Anterior vena cava (tissue), 1 donor: ENCODE data around the gene WDR6.

- PRO-cap, result no peak
These were observed 456 bp downstream of the DHX30 start for GRCh38 chr3:47803207-47803981.

GRCh38 chr3:47844315-47844661 lies 41.4 kb downstream of the DHX30 start:
- PRO-cap, result no peak

- PRO-cap, result bidirectional peak, plus-strand start at chr3:48426713, minus-strand start at chr3:48426625
These were observed 3.5 kb downstream of the PLXNB1 start for GRCh38 chr3:48426201-48426907.

- PRO-cap, result bidirectional peak, plus-strand start at chr3:48429705, minus-strand start at chr3:48429344
These were observed 649 bp downstream of the PLXNB1 start for GRCh38 chr3:48429195-48429678.

DNA sequence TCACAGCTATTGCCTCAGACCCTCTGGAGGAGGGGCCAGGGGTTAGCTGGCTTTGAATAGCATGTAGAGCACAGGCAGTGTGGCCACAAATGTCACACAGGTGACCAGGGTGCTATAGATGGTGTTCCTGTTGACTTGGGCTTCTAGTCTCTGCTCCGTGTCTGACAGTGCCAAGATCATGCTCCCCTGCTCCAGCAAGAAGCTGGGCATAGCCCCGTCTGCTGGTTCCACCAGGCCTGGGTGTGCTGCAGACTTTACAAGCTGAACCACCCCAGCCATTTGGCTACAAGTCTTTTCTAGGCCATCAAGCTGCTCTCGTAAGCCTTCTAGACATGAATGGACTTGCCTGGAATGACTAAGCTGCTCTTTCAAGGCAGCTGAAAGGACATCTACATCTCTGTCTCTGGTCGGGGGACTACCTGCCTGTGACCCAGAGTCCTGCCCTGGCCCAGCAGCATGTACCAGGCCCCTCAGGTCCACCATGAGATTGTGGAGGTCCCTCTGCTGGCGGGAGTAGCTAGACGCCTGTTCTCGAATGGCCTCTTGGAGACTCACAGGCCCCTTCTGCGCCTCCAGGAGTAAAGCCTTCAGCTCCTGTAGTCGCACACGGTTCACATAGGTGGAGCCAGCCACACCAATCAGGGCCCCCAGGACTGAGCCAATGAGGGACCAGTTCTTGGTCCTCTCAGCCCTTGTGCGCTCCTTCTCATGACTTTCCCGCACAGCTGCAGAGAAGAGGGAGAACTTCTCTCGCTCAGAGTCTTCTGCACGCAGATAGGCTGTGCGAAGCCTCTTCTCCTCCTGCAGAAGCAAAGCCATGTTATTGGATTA lies 2.7 kb upstream of the PLXNB1 start:
- PRO-cap, result no peak

GRCh38 chr3:48470224-48470489 lies 4.1 kb downstream of the TREX1 start:
- PRO-cap, result no peak

GRCh38 chr3:48502516-48503006 lies 1.4 kb downstream of the SHISA5 start:
- PRO-cap, result no peak

DNA sequence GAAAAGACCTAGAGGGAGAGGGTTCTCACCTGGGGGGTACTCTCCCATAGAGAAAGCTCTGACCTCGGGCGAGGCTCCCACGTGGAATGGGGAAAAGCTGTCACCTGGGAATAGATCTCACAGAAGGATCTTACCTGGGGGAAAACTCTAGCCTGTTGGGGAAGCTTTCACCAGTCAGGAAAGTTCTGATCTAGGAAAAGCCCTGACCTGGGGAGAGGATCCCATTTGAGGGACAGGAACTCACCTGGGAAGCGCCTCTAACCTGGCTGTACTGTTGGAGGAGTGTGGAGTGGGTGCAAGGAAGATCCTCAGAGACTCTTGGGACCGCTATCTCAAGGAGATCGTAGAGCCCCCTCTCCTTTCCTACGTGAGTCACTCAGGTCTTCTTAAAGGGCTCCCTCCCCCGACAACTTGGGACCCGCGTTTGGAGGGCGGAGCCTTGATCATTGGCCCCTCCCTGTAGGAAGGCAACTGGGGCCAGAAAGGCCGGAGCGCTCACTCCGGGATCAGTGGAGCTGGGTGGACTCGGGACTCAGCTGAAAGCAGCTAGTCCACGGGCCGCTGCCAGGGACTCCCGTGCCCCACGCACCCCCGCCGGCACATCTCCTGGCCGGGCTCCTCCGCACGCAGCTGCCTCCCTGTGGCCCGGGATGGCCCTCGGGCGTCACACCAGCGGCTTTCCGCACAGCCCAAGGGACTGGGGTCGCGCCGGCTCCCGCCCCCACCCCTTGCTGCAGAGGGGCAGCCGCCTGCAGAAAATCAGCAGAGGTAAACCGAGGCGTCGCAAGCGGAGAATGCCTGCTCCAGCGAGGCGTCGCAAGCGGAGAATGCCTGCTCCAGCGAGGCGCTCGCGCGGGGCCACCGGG lies 541 bp downstream of the SLC26A6 start:
- PRO-cap, result unidirectional peak, plus-strand start at position 509 of the sequence

DNA sequence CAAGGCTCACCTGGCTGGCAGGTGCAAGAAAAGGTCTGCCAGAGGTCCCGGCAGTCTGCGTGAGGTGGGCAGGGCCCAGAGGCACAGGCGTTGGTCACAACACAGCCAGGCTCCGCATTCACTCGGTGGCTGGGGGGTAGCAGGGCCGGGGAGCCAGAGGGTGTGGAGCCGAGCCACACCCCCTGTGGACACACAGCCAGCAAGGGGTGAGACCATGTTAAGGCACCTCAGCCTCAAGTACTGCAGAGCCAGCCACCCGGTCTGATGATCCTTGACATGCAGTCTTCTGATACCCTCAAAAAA lies 10.9 kb downstream of the CELSR3 start:
- PRO-cap, result no peak

DNA sequence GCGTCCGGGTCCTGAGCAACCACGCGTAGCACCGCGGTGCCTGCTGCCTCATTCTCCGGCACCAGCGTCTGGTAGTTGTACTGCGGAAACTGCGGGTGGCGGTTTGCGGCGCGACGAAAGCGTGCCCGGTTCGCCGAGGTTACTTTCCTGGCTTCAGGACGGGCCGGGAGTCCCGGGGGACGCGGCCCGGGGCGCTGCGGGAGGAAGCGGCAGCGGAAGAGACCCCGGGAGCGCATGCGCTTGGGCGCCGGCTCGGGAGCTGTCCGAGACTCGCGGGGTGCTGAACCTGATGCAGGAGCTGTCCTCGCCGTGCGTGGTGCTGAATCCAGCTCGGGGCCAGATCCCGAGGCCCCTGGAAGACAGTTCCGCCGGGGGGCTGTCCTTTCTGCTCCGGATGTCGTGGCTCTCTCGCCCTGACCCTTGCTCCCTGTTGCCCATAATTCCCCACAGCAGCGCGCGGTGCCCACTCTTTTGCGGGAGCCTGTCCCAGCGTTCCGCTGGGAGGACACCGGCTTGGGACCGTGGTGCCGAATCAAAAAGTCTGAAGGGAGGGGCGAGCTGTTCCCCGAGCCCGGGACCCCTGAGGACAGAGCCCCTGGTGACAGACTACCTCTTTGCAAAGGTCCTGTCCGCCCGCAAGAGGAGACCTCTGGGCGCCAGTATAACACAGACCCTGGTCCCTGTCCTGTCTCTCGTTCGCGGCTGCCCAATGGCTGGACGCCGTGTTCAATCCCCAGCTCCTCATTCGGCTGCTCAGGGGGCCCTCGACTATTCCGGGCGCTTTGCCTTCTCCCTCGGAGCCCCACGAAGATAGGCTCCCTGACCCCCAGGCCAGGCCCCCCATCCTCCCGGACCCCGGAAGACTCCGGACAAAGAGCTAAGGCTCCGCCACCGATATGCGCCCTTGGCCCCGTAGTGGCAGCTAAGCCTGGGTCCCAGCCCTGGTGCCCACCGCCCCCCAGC lies 831 bp downstream of the CELSR3 start:
- PRO-cap, result no peak

DNA sequence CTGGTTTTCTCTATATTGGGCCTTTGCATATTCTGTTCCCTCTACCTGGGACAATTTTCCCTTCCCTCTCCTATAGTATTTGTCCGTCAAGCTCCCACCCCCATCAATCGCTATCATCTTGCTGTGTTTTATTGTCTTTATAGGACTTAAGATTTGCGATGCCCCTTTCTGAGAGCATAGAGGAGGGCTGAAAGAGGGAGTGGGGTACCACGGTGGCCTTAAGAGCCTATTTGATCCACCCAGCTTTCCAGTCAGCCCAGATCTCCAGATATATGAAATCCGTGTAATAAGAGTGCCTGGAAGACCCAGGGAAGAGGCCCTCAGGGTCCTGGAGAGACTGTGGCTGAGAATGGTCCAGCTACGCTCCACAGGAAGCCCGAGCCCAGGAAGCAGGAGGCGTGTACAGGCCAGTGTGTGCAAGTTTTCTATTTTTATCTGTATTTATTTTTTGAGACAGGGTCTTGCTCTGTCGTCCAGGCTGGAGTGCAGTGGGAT lies 827 bp upstream of the NCKIPSD start:
- PRO-cap, result no peak

DNA sequence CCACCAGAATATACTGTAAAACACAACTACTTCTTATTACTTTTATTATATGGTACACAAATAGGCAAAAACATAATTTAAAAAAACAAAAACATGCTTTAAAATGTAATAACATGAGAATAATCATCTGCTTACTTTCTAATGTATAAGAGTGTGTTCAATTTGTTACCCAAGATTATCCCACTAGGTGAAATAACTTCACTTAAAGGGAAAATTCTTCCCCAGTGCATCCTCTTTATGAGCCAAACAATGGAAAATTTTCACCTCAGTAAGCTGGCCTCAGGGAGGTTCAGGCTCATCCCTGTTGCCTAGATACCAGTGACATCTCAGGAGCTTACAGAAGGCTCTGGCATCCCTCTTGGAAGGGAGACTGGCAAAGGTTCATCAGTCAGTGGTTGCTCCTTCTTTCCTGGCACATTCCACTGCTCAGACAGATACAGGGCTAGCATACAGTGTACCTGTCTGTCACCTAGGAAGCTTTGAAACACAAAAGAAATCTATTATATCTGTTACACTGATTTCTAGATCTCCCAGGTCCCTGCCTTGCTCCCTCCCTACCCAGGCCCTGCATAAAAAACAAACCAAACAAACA lies 1.9 kb downstream of the IP6K2 start:
- PRO-cap, result no peak

- PRO-cap, result no peak
These were observed 17.9 kb upstream of the IP6K2 start for GRCh38 chr3:48734917-48735403.

GRCh38 chr3:48739011-48739825 lies 22.2 kb upstream of the IP6K2 start:
- PRO-cap, result no peak

- PRO-cap, result no peak
These were observed 658 bp downstream of the ARIH2 start for GRCh38 chr3:48919373-48919626.

DNA sequence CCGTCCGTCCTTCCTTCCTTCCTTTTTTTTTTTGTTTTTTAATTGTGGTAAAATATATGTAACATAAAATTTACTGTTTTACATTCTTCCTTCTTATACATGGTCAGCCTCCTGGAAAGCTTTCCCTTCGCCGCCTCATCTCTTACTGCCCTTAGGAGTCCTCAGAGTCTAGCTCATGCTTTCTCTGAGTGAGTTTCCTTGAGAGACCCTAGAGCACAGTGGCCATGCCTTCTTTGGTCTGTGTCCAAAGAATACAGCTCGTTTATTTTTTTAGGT lies 10.6 kb downstream of the ARIH2 start:
- PRO-cap, result no peak

- PRO-cap, result bidirectional peak, plus-strand start at chr3:49007335, minus-strand start at chr3:49007200; bidirectional peak, plus-strand start at chr3:49007432, minus-strand start at chr3:49007421; bidirectional peak, plus-strand start at chr3:49007602, minus-strand start at chr3:49007529; bidirectional peak, plus-strand start at chr3:49008072, minus-strand start at chr3:49007847
These were observed at the start of gene WDR6 for GRCh38 chr3:49007231-49008346. Gene WDR6, plus strand, starts transcription at chr3:49007391.

DNA sequence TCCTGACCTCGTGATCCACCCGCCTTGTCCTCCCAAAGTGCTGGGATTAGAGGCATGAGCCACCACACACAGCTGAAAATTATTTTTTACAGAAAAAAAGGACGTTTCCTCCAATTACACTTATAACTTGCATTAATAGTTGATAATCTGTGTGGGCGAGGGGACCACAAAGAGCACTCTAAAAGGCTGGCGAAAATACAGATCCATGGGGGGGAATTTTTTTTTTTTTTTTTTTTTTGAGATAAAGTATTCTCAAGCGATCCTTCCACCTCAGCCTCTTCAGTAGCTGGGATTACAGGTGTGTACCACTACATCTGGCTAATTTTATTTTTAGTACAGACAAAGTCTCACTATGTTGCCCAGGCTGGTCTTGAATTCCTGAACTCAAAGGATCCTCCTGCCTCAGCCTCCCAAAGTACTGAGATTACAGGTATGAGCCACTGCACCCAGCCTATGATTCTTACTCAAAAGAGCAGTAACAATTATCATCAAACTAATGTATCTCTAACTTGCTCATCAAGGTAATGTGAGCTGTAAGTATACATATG lies 24.5 kb downstream of the QRICH1 start:
- PRO-cap, result no peak

- PRO-cap, result no peak
These were observed 17.8 kb downstream of the QRICH1 start for GRCh38 chr3:49076020-49076559.

- PRO-cap, result no peak
These were observed 1.3 kb downstream of the QARS1 start for GRCh38 chr3:49103207-49103790.